NCI-H460 (cell line): Measurements from ENCODE around the gene CLK1.

DNA sequence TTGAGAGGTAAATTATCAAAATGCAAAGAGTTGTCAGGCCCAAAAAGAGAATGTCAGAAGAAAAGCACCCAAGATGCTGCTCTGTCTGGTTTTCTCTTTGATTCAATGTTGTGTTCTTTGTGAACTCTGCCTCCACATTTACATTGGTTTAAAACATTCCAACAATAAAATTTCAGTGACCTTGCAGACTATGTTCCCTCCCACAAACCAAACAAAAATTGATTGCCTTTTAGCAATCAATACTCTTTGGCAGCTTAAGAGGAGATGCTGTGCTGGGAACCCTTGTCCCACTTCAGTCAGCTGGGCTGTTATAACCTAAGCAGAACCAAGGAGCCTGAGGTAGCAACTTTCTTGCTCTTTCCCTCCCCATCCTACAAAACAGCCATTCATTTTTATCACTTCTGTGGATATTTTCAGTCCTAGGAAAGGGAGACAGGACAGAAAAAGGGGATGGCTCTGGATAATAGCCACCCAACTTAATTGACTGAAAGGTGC is 19.7 kb upstream of the SATB2 start:
RAMPAGE:
- cytosol, long total RNA, result no peak
- long total RNA, result no peak
- nucleus, long total RNA, result no peak

DNA sequence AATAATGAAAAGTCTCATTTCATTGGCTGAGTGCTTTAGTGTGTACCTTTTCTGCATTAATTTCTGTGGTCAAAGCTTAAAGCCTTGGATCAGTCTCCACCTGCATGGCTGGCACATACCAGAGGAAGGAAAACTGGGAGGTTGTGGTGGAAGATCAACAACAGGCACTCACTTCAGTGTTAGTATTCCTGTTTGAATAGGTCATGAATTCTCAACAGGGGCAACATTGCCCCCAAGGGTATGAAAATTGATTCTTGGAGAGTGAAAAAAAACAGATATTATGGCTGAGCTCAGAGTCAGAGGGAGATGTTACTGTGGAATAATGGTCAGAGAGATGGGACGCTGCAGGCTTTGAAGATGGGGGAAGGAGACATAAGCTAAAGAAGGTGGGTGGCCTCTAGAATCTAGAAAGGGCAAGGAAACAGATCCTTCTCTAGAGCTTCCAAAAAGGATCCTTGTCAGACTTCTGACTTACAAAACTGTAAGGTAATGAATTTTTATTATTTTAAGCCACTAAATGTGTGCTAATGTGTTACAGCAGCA is 57.3 kb downstream of the SPATS2L start:
RAMPAGE:
- cytosol, long total RNA, result no peak
- long total RNA, result no peak
- nucleus, long total RNA, result no peak

DNA sequence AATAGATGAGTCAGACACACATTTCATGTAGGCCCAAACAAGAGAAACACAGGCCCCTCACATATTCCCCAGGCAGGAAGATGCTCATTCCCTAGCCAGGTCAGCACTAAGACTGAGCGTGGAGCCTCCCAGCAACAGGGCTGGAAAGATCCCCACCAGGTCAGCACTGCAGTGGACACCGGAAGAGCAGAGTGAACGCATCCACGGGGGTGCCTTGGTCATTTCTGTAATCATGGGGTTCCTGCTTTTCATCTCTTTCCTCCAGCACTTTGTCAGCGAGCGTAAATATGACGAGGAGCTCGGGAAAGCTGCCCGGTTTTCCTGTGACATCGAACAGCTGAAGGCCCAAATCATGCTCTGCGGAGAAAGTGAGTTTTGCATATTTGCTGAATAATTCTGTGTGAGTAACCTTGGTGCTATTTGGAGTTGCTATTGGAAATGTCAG is 40.2 kb downstream of the KCTD18 start:
RAMPAGE:
- cytosol, long total RNA, result no peak
- long total RNA, result no peak
- nucleus, long total RNA, result no peak

DNA sequence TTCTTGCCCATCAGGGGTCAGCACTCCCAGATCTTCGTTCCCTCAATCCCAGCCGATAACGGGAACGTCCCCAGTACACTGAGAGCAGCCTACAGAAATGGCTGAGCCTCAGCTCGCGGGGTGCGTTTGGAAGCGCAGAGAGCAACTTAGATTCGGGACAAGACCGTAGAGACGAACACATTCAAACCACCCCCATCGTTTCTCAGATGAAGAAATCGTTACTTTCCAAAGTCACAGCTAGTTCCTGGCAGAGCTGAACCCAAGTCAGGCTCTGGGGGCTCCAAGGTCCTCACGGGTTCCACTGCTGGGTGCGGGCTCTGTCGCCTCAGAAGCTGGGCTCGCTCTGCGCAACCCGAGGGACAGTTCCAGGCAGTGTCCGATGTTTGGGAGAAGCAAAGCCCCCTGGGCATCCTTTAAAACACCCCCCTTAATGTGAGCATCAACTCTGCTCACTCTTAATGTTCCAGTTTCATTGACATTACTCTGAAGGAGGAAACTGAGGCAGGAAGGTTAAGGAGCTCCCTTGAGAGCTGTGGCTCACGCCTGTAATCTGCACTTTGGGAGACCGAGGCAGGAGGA is 741 bp downstream of the AOX1 start:
RAMPAGE:
- cytosol, long total RNA, result no peak
- long total RNA, result no peak
- nucleus, long total RNA, result no peak

DNA sequence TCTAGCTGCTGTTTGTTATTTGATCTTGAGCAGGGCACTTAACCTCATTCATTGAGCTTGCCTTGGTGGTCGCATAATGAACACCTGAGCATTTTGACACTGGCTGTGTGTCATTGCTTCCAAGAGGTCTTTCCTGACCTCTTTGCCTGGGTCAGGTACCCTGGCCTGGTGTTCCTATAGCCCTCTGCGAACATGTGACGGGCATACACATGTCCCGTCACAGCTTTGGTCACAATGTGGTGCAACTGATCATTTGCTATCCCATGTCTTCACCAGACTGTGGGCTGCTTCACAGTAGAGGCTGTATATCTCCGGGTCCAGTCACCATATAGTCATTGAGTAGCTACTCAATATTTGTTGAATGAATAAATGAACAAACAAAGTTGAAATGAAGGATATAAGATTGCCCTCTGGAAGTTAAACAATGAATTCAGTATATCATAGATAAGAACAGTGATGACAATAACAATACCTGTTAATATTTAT is 16.7 kb downstream of the AOX1 start:
RAMPAGE:
- cytosol, long total RNA, result no peak
- long total RNA, result no peak
- nucleus, long total RNA, result no peak

RAMPAGE:
- cytosol, long total RNA, result no peak
- long total RNA, result no peak
- nucleus, long total RNA, result no peak
Observed at GRCh38 chr2:200608935-200609501, 23.2 kb downstream of the AOX1 start.

RAMPAGE:
- cytosol, long total RNA, result no peak
- long total RNA, result no peak
- nucleus, long total RNA, result no peak
Observed at GRCh38 chr2:200742378-200742807, 69.3 kb upstream of the BZW1 start.

GRCh38 chr2:200748562-200749280 is 63.0 kb upstream of the BZW1 start:
RAMPAGE:
- cytosol, long total RNA, result no peak
- long total RNA, result no peak
- nucleus, long total RNA, result no peak

DNA sequence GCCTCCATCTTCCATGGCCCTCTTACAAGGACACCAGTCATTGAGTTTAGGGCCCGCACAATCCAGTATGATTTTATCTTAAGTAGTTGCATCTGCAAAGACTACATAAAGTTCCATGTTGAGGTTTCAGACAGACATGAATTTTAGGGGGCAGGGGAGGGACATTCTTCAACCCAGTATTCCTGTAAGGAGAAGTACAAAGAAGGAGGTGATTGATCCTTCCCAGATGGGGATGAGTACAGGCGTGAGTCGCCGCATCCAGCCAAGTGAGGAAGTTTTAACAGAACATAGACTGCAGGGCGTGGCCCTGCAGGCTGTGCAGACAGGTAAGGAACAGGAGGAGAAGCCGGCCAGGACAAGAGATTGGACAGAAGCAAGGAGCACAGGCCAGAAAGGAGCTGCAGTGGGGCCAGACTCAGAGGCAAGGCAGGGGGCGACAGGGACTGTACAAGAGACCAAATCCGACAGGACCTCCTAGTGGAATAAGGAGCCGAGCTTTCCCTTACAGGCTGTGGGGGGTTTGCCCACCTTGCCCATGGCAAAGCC is 44.3 kb upstream of the BZW1 start:
RAMPAGE:
- cytosol, long total RNA, result no peak
- long total RNA, result no peak
- nucleus, long total RNA, result no peak

RAMPAGE:
- cytosol, long total RNA, result no peak
- long total RNA, result no peak
- nucleus, long total RNA, result no peak
Observed at GRCh38 chr2:200775456-200775764, 36.3 kb upstream of the BZW1 start.

DNA sequence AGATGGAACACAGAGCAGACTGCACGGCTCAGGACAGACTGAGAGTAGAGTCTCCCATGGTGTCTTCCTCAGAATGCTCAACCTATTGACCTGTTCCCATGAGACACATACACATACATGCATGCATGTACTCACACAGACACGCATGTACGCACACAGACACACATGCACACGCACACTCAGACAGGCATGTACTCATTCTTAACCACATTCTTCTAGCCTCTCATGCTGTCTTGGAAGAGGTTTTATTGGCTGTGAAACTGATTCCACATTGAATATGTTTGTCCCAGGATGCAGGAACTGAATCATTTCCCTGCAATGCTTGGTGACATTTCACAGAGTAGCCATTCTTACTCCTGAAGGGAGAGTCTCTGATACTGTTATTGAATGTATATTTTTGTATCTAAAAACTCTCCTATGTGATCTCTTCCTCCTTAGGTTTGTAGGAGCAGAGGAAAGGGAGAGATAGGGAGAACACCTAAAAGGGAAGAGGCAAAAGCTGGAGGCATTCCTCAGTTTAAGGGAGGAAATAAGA is 23.4 kb upstream of the BZW1 start:
RAMPAGE:
- cytosol, long total RNA, result no peak
- long total RNA, result start-site peak on the minus strand centred at position 206 of the sequence, 23 bp wide, 5 and 8 reads in 2 replicates
- nucleus, long total RNA, result no peak

RAMPAGE:
- cytosol, long total RNA, result no peak
- long total RNA, result no peak
- nucleus, long total RNA, result no peak
Observed at GRCh38 chr2:200820207-200821105, 8.7 kb downstream of the BZW1 start.

DNA sequence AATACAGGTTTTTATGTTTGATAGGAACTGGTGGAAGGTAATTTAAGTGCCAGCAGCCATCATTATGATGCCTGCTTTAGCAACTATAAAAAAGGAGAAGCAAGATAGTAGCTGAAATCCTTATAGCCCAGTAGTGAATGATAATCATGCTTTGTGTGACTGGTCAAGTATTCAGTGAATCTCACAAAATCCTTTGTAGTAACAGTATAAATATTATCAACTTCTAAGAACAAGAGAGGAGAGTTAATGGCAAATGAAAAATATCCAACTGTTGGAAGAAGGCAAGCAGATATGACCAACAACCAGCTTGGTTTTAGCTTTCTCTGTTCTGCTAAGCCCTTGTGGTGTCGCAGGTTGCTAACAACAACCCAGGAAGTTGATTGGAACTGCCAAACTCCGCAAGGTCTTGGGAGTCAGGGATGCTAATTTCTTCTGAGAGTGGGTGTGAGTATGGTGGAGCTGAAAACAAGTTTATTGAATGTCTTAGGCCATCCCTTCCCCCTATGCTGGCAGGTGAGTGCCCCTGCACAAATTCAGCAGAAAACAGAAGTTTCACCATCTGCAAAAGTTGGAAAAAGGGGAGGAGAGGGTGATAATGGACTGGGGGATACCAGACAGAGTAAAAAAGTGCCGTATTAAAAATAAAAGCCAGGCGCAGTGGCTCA is 17.5 kb downstream of the BZW1 start:
RAMPAGE:
- cytosol, long total RNA, result no peak
- long total RNA, result no peak
- nucleus, long total RNA, result no peak

RAMPAGE:
- cytosol, long total RNA, result no peak
- long total RNA, result no peak
- nucleus, long total RNA, result no peak
Observed at GRCh38 chr2:200857322-200858470, 6.8 kb downstream of the CLK1 start.

DNA sequence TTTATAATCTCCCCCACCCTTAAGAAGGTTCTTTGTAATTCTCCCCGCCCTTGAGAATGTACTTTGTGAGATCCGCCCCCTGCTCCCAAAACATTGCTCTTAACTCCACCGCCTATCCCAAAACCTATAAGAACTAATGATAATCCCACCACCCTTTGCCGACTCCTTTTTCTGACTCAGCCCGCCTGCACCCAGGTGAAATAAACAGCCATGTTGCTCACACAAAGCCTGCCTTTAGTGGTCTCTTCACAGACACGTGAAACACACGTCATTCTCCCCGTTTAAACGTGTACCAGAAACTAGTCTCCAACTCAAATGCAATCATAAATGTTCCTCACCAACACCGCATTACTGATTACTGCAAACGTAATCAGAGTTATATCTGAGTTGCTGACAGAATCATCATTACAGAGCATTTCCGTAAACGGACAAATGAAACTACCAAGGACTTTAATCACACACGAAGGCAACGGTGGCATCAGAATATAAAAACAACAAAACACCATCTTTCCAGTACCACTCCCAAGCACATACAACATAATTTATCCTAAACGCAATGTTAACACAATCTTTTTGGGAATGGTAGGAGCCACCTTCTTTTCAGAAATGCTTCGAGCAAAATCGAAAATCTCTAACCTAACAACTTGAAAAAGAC is 1.9 kb downstream of the CLK1 start:
RAMPAGE:
- cytosol, long total RNA, result no peak
- long total RNA, result no peak
- nucleus, long total RNA, result no peak

GRCh38 chr2:200864533-200865546 is at the start of gene CLK1:
Gene CLK1 (minus strand): TSS chr2:200864658.
RAMPAGE:
- cytosol, long total RNA, result start-site peak on the minus strand at chr2:200864656-200864665, 167 and 206 reads in 2 replicates
- long total RNA, result start-site peak on the minus strand at chr2:200864634-200864665, 249 and 1,321 reads in 2 replicates
- nucleus, long total RNA, result no peak

RAMPAGE:
- cytosol, long total RNA, result no peak
- long total RNA, result no peak
- nucleus, long total RNA, result no peak
Observed at GRCh38 chr2:200910768-200911377, 21.7 kb downstream of the NIF3L1 start.

DNA sequence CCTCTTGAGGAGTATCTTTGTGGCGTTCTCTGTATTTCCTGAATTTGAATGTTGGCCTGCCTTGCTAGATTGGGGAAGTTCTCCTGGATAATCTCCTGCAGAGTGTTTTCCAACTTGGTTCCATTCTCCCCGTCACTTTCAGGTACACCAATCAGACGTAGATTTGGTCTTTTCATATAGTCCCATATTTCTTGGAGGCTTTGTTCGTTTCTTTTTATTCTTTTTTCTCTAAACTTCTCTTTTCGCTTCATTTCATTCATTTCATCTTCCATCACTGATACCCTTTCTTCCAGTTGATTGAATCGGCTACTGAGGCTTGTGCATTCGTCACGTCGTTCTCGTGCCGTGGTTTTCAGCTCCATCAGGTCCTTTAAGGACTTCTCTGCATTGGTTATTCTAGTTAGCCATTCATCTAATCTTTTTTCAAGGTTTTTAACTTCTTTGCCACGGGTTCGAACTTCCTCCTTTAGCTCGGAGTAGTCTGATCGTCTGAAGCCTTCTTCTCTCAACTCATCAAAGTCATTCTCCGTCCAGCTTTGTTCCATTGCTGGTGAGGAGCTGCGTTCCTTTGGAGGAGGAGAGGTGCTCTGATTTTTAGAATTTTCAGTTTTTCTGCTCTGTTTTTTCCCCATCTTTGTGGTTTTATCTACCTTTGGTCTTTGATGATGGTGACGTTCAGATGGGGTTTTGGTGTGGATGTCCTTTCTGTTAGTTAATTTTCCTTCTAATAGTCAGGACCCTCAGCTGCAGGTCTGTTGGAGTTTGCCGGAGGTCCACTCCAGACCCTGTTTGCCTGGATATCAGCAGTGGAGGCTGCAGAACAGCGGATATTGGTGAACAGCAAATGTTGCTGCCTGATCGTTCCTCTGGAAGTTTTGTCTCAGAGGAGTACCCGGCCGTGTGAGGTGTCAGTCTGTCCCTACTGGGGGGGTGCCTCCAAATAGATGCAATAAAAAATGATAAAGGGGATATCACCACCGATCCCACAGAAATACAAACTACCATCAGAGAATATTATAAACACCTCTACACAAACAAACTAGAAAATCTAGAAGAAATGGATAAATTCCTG is 36.0 kb downstream of the HYCC2 start:
RAMPAGE:
- cytosol, long total RNA, result no peak
- long total RNA, result no peak
- nucleus, long total RNA, result no peak

DNA sequence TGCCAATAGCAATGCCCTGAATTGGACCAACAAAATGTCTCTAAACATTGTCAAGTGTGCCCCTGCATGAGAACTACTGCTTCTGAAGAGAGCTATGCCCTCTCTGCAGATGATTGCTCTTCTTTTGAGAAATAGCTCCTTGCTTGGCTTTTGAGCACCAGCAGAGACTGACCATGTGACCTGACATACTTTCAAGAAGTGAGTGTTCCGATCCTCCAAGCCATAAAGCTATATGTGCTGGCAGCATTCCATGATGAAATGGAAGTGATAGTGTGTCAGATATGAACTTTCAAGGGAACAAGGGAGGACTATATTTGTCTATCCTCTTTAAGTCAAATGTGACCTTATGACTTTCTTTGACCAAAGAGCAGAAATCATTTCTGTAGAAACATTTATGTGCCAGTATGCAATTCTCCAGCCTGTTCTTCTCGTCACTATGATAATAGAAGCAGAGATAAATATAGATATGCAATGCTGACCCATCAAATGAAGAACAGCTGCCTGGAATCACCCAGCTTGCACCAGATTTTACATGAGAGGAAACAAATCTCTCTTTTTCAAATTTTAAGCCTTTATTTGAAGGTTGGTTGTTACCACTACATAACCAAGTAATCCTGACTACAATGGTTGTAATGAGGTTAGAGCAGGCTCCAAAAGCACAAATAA is 14.4 kb downstream of the HYCC2 start:
RAMPAGE:
- cytosol, long total RNA, result no peak
- long total RNA, result no peak
- nucleus, long total RNA, result no peak

DNA sequence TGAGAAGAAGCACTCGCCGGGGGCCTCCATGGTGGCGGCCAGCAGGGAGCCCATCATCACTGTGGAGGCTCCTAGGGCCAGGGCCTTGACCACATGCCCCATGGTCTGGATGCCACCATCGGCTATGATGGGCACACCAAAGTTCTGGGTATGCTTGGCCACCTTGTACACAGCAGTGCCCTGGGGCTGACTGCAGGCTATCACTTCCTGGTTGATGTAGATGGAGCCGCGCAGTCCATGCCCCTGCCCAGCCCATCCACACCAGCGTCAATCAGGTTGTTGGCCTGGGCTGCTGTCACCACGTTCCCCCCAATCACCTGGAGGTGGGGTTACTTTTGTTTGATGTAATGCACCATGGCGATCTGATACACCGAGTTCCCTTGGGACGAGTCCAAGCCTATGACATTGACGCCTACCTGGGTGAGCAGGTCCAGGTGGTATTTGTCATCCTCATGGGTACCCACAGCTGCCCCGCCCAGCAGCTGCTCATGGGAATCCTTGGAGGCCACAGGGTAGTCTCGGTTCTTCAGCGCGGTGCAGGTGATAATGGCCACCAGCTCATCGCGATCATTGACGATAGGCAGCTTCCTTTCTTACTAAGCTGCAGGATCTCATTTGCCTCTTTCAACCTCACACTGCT is 22.0 kb downstream of the CFLAR start:
RAMPAGE:
- cytosol, long total RNA, result no peak
- long total RNA, result no peak
- nucleus, long total RNA, result no peak